ENCODE measurements around the genes ATOH7 and HNRNPH3.

- RRBS: no CpG with 5 or more reads among the region's 13 CpGs
Observed at GRCh38 chr10:63886982-63887665, 365.9 kb downstream of the REEP3 start.

DNA sequence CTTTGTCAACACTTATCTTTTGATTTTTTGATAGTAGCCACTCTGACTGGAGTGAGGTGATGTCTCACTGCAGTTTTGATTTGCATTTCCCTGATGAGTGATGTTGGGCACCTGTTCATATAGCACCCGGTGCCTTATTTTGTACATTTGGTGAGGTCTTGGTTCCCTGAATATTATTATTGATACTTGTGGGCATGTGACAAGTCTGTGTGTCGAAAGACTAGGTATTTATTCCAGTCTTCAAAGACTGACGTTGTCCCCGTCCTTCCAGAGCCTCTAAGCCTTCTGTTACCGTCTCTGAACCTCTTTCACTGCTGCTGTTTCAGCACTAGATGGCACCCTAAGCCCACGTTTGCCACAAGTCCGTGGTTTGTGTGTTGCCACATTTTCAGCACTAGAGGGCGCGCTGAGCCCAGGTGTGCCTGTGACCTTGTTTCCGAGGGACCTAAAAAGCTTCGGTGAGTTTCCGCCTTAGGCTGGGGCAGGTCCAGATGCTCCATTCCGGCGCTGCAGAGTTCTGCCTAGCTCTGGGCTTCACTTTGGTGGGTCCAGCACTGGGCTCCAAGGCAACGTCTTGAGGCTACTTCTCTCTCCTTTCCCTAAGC, 519.9 kb downstream of the REEP3 start:
- RRBS: no CpG with 5 or more reads among the region's 15 CpGs

GRCh38 chr10:64120060-64120791, 599.0 kb downstream of the REEP3 start:
- RRBS: no CpG with 5 or more reads among the region's 23 CpGs

- RRBS: no CpG with 5 or more reads among the region's 22 CpGs
Observed at GRCh38 chr10:65570090-65571137, 1355.4 kb upstream of the LRRTM3 start.

DNA sequence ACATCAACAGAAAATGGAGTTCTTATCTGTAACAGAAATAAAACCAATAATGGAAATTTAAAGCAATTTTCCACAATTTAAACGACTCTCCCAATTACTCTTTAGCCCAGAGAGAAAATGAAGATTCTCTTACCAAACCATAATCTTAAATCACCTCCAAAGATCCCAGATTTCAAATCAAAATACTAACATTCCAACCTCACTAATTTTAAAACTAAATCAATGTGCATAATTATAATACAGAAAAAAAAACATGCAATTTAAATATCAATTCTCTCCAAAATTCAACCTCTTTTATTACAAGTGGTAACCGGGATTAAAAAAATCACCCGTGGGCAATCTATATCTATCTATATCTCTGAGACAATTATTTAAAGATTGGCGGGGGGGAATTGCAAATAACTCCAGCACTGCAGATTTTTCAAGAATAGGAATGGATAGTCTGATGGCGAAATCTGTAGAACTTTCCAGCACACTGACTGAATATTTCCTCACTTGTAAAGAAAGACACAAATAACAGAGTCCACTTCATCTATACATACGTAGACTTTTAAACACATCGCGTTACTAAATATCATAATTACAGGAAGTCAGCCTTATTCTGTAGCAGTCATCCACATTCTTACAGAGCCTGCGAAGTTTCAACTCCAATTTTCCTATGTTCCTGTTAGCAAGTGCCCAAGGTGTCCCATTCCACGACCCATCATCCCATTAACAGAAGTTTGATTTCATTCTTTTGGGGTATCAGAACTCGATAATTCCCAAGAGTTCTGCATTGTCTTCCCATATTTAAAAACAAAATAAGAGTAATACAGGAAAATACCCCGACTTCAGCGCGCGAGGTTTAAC, 1.2 kb downstream of the HERC4 start:
- RRBS: no CpG with 5 or more reads among the region's 15 CpGs

GRCh38 chr10:68087423-68088069, 12.5 kb upstream of the HERC4 start:
- RRBS: no CpG with 5 or more reads among the region's 3 CpGs

DNA sequence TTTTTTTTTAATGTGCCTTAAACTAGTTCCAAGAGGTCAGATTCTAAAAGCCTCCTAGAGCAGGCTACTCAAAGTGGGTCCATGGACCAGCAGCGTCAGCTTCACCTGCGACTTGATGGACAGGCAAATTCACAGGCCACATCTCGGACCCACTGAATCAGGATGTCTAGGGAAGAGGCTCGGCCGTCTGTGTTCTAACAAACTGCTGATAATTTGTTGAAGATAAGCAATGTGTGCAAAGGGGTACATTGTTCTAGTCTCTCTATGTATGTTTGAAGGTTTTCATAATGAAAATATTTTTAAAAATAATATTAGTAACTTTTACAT, 19.7 kb downstream of the MYPN start:
- RRBS: no CpG with 5 or more reads among the region's 5 CpGs

- RRBS: 3% methylated on average over 20 of the region's 86 CpGs
Observed at GRCh38 chr10:68230889-68231906, 715 bp downstream of the ATOH7 start.

DNA sequence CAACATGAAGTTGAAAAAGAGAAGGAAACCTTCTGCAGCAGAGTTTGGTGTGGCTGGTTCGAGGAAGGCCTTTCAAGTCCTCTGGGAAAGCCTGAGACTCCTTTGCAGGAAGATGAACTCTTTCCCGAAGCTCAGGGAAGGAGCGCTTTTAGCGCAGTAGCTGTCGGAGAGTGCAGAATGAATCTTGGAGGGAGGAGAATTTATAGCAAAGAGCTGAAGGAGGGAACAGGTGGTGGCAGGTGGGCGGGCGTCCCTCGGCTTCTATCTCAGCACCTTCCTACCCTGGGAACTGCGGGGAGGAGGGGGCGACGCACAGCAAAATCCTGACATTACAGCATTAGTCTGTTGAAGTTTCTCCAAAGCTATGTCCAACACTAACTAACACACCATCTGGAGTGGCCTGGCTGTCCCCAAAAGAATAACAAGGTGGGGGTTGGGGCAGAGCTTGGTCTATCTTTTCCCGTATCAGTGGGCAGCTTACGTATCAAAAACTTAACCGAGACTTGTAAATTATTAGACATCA, at the start of gene ATOH7:
TSS of gene ATOH7 (minus strand) at position 176 of the 523 bp plus-strand sequence.
- RRBS: no CpG with 5 or more reads among the region's 14 CpGs

GRCh38 chr10:68332003-68332215, at the start of gene HNRNPH3:
TSS of gene HNRNPH3 (plus strand) at chr10:68332064.
- RRBS: no CpG with 5 or more reads among the region's 18 CpGs

- RRBS: no CpG with 5 or more reads among the region's 4 CpGs
Observed at GRCh38 chr10:68509442-68509641, 18.0 kb downstream of the SLC25A16 start.

DNA sequence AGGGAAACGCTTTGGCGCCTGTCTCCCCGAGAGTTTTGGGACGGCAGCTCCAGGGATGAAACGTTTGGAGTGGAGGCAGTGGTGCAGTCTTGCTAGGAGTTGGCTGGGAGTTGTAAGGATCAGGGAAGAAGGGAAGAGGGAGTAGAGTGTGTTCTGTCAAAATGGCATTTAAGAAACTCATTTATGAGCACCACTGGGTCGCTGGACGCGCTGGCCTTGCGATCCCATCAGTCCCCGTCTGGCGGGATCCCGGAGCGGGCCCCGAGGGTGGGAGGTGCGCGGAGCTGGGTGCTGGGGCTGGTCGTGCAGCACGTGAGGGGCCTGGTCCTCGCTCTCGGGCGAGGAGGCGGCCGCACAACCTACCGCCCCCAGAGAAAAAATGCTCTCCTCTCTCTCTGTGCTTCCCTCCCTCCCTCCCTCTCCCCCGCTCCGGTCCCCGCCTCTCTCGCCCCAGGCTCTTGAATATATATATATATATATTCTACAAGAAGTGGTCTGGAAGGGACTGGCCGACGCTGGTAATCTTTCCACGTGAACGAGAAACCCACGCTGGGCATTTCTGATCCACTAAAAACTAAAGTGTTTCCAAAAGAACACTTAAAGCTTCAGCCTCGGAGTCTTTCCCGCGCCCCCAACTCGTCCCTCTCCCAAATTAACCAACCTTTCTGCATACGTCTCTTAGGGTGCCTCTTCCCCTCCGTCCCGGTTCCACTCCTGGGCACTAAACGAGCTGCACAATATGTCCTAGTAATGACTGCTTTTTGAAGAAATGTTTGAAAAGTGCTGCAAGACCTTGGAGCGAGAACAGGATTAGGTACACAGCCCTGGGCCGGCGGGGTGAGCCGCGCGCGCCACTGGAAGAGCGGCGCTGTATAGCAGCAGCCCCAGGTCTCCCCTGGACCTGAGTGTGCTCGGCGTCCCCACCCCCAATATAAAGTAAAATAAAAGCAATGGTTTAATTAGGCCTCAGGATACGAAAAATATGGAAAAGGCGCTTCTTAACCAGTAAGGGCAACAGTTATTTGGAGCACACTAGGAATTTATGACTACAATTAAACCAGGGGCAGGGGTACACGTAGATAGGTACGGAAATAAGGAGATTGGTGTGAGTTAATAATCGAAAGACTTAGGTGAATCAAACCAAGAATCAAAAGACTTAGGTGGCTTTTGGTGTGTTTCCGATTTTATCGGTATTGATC, 1.5 kb downstream of the TET1 start:
- RRBS: no CpG with 5 or more reads among the region's 59 CpGs

GRCh38 chr10:68949970-68950826, 5.8 kb upstream of the DDX21 start:
- RRBS: no CpG with 5 or more reads among the region's 6 CpGs

DNA sequence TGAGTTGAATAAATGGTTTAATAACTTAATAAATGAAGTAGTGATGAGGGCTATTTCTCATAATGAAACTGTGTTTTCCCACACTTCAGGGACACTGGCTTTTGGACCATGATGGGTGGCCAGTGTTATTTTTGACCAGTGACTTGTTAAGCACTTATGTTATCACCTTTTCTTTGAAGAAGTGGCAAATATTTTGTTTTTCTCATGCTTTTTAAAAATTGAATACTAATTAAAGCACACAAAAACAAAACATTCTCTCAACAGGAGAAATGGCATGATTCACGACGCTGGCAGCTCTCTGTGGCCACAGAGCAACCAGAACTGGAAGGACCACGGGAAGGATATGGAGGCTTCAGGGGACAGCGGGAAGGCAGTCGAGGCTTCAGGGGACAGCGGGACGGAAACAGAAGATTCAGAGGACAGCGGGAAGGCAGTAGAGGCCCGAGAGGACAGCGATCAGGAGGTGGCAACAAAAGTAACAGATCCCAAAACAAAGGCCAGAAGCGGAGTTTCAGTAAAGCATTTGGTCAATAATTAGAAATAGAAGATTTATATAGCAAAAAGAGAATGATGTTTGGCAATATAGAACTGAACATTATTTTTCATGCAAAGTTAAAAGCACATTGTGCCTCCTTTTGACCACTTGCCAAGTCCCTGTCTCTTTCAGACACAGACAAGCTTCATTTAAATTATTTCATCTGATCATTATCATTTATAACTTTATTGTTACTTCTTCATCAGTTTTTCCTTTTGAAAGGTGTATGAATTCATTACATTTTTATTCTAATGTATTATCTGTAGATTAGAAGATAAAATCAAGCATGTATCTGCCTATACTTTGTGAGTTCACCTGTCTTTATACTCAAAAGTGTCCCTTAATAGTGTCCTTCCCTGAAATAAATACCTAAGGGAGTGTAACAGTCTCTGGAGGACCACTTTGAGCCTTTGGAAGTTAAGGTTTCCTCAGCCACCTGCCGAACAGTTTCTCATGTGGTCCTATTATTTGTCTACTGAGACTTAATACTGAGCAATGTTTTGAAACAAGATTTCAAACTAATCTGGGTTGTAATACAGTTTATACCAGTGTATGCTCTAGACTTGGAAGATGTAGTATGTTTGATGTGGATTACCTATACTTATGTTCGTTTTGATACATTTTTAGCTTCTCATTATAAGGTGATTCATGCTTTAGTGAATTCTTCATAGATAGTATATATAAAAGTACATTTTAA, 5.9 kb upstream of the KIFBP start:
- RRBS: no CpG with 5 or more reads among the region's 13 CpGs

GRCh38 chr10:68992817-68993616, 4.4 kb downstream of the KIFBP start:
- RRBS: no CpG with 5 or more reads among the region's 3 CpGs

GRCh38 chr10:69065395-69066306, 22.3 kb upstream of the SRGN start:
- RRBS: no CpG with 5 or more reads among the region's 8 CpGs

DNA sequence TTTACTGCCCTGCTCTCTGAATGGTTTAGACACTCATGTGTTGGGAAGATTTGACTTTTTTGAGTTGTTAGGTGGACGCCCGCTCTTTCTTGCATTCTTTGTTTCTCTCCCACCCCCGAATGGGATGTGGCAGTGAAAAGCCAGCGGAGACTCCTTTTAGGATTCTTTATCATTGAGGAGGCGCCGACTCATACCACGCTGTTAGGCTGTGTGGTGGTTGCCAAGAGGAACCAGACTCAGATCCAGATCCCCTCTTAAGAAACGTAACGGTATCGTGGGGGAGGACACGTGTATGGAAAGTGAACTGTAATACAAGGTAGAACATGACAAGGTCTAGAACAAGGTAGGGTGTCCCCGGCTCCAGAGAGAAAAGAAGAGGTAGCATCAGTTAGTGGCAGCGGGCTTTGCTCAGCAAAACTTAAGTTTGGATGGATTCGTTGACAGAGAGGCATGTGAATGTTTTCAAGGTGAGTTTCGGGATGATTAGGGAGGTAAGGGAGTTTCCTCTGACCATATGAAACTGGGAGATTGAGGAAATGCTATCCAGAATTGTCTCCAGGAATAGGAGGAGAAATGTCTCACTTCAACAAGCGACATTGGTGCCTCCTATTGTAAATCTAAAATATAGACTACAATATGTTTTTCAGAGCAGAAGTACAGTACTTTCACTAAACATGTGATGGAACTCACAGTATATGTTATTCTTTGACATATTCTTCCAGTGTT, 916 bp downstream of the SUPV3L1 start:
- RRBS: no CpG with 5 or more reads among the region's 16 CpGs

DNA sequence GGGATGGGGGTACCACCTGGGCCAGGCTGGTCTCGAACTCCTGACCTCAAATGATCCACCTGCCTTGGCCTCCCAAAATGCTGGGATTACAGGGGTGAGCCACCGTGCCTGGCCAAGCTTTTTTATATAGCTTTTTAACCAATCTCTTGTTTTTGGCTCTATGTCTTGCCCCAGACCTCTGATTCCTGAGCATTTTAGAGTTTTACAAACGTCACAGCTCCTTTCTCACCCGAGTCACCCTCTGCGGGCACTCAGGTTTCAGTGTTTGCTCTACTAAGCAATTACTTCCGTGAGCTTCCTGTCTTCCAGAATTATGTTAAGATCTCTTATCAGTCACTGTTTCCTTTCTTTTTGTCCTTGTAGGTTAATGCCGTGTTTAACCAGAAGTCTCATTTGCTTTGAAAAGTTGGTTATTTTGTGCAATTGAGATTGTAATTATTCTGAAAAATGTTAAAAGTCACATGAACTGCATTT, 4.8 kb upstream of the HKDC1 start:
- RRBS: no CpG with 5 or more reads among the region's 7 CpGs

GRCh38 chr10:69217001-69217681, 3.0 kb upstream of the HKDC1 start:
- RRBS: no CpG with 5 or more reads among the region's 5 CpGs

- RRBS: no CpG with 5 or more reads among the region's 10 CpGs
Observed at GRCh38 chr10:69344539-69345043, 25.9 kb downstream of the HK1 start.

Measured in GM12892 (cell line).